ENCODE measurements around the genes ATP9B and KCNG2.

DNA sequence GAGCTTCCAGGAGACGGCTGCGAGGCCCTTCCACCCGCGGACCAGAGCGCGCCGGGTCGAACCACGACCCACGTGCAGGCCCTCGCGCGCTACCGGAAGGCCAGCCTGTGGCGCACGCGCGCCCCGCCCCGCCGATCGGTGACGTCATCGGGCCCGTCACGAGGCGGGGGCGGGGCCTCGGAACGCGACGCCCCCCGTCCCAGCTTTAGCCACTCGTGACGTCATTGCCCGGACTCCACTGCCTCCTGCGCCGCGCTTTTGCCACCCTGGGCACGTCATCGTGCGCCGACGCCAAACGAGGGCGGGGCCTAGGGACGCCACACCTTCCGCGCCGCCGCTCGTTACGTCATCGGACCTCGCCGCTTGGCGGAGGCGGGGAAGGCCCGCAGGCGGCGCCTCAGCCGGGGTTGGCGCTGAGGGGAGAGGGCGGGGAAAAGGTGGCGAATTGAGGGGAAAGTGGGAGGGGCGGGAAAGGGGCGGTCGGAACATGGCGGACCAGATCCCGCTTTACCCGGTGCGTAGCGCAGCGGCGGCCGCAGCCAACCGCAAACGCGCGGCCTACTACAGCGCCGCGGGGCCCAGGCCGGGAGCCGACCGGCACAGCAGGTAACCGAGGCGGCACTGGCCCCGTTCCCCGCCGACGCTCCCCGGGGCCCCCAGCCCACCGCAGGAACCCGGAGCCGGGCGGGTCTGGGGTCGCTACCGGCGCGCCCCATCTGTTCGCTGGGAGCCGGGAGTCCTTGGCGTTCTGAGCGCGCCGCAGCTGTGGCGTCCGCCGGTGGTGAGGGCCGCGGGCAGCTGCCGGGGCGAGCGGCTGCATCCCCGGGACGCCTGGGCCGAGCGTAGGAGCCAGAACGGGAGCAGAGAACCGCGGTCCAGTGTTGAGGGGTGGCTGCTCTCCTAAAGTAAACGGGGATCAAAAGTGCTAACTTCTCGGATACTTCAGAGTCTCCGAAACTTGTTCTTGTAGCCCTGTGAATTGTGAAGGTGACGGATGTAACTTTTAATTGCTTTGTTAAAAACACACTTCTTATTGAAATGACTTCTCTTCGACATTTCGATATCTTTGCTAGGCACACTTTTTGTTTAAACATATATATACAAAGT lies at the start of gene ATP9B:
ATP9B (plus strand) TSS at position 471 of the 1,107 bp plus-strand sequence.
- RRBS: 6% methylated on average over 50 of the region's 128 CpGs
CAGE:
- cytosol, long polyA plus RNA: start-site peak on the plus strand centred at position 477 of the sequence, 24 bp wide, 55 and 162 reads in 2 replicates
- long polyA plus RNA: no peak
- nucleus, long polyA plus RNA: no peak

DNA sequence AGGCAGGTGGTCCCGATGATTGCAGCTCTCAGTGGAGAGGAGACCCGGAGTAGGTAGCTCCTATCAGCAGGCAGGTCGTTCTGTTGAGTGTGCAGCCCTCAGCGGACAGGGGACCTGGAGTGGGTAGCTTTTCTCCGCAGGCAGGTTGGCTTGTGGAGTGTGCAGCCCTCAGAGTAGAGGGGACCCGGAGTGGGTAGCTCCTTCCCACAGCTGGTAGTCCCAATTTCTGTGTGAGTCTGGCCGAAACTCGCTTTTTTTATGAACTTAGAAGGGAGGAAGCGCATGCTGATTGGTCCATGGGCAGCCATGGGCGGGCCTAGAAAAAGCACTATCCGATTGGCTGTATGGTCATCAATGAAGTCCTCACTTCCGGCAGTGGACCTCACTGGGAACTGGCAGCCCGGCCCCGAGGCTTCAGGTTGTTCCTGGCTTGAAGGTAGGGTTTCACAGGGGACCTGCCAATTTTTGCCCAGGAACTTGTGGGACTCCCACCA lies 98.2 kb downstream of the ATP9B start:
- RRBS: no CpG with 5 or more reads among the region's 14 CpGs
CAGE:
- cytosol, long polyA plus RNA: no peak
- long polyA plus RNA: no peak
- nucleus, long polyA plus RNA: no peak

DNA sequence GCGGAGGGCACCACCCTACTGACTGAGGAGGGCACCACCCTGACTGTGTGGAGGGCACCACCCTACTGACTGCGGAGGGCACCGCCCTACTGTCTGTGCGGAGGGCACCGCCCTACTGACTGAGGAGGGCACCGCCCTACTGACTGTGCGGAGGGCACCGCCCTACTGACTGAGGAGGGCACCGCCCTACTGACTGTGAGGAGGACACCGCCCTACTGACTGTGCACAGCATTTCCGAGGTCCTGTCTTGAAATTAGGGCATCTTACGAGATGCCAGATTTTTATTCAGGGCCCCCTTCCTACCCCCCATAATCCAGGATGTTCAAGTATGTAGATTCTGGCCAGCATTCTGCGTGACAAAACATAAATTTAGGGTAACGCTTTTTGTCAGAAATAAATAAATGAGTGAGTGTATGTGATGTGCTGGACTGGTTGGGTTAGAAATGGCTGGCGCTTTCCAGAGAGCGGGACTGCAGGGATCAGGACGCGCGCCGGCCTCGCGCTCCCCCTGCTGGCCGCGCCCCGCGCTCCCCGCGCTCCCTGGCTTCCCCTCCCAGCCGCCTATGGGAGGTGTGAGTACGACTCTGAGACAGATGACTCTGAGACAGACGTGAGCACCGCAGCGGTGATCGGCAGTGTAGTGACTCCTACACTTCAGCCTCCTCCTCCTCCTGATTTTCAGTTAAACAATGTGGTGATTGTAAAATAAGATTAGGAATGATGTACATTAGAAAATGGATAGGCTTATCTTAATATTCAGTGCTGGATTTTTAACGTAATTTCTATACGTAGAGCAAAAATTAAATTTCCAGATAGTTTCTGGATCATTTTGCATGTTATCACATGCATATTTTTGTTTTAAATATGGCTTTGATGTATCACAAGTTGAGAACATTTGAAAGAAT lies 149.3 kb upstream of the NFATC1 start:
- RRBS: no CpG with 5 or more reads among the region's 36 CpGs
CAGE:
- cytosol, long polyA plus RNA: no peak
- long polyA plus RNA: no peak
- nucleus, long polyA plus RNA: no peak

GRCh38 chr18:79366630-79367193 lies 29.0 kb upstream of the NFATC1 start:
- RRBS: no CpG with 5 or more reads among the region's 17 CpGs
CAGE:
- cytosol, long polyA plus RNA: no peak
- long polyA plus RNA: no peak
- nucleus, long polyA plus RNA: no peak

- RRBS: 62% methylated on average over 4 of the region's 8 CpGs
CAGE:
- cytosol, long polyA plus RNA: no peak
- long polyA plus RNA: no peak
- nucleus, long polyA plus RNA: no peak
Observed at GRCh38 chr18:79401546-79401714, 5.7 kb downstream of the NFATC1 start.

GRCh38 chr18:79403125-79404494 lies 7.9 kb downstream of the NFATC1 start:
- RRBS: no CpG with 5 or more reads among the region's 51 CpGs
CAGE:
- cytosol, long polyA plus RNA: no peak
- long polyA plus RNA: no peak
- nucleus, long polyA plus RNA: no peak

- RRBS: no CpG with 5 or more reads among the region's 23 CpGs
CAGE:
- cytosol, long polyA plus RNA: no peak
- long polyA plus RNA: no peak
- nucleus, long polyA plus RNA: no peak
Observed at GRCh38 chr18:79567635-79568327, 111.8 kb upstream of the CTDP1 start.

GRCh38 chr18:79577863-79578189 lies 101.8 kb upstream of the CTDP1 start:
- RRBS: no CpG with 5 or more reads among the region's 15 CpGs
CAGE:
- cytosol, long polyA plus RNA: no peak
- long polyA plus RNA: no peak
- nucleus, long polyA plus RNA: no peak

- RRBS: no CpG with 5 or more reads among the region's 5 CpGs
CAGE:
- cytosol, long polyA plus RNA: no peak
- long polyA plus RNA: no peak
- nucleus, long polyA plus RNA: no peak
Observed at GRCh38 chr18:79711204-79711403, 31.5 kb downstream of the CTDP1 start.

- RRBS: 4% methylated on average over 56 of the region's 101 CpGs
CAGE:
- cytosol, long polyA plus RNA: no peak
- long polyA plus RNA: no peak
- nucleus, long polyA plus RNA: no peak
Observed at GRCh38 chr18:79797667-79798441, at the start of gene KCNG2. Gene KCNG2 (plus strand): TSS chr18:79797938.

GRCh38 chr18:79856598-79856945 lies 58.8 kb downstream of the KCNG2 start:
- RRBS: 5% methylated on average over 5 of the region's 16 CpGs
CAGE:
- cytosol, long polyA plus RNA: no peak
- long polyA plus RNA: no peak
- nucleus, long polyA plus RNA: no peak

GRCh38 chr18:79897571-79898701 lies 53.5 kb downstream of the SLC66A2 start:
- RRBS: no CpG with 5 or more reads among the region's 18 CpGs
CAGE:
- cytosol, long polyA plus RNA: no peak
- long polyA plus RNA: no peak
- nucleus, long polyA plus RNA: no peak

GRCh38 chr18:79915191-79916241 lies 35.9 kb downstream of the SLC66A2 start:
- RRBS: 95% methylated on average over 6 of the region's 64 CpGs
CAGE:
- cytosol, long polyA plus RNA: no peak
- long polyA plus RNA: no peak
- nucleus, long polyA plus RNA: no peak

GRCh38 chr18:79926887-79927627 lies 24.4 kb downstream of the SLC66A2 start:
- RRBS: 87% methylated on average over 4 of the region's 22 CpGs
CAGE:
- cytosol, long polyA plus RNA: no peak
- long polyA plus RNA: no peak
- nucleus, long polyA plus RNA: no peak

- RRBS: no CpG with 5 or more reads among the region's 10 CpGs
CAGE:
- cytosol, long polyA plus RNA: no peak
- long polyA plus RNA: no peak
- nucleus, long polyA plus RNA: no peak
Observed at GRCh38 chr18:79934331-79935294, 16.8 kb downstream of the SLC66A2 start.

- RRBS: 2% methylated on average over 30 of the region's 60 CpGs
CAGE:
- cytosol, long polyA plus RNA: no peak
- long polyA plus RNA: no peak
- nucleus, long polyA plus RNA: no peak
Observed at GRCh38 chr18:80109537-80110250, 632 bp downstream of the ADNP2 start.

- RRBS: 84% methylated on average over 5 of the region's 11 CpGs
CAGE:
- cytosol, long polyA plus RNA: no peak
- long polyA plus RNA: no peak
- nucleus, long polyA plus RNA: no peak
Observed at GRCh38 chr18:80183186-80183788, 64.0 kb downstream of the PARD6G start.

- RRBS: 2% methylated on average over 21 of the region's 68 CpGs
CAGE:
- cytosol, long polyA plus RNA: no peak
- long polyA plus RNA: no peak
- nucleus, long polyA plus RNA: no peak
Observed at GRCh38 chr18:80246085-80246798, 1.1 kb downstream of the PARD6G start.